Endometrial microvascular endothelial cells (primary cell): ENCODE data around the genes TJP1 and TRPM1.

DNA sequence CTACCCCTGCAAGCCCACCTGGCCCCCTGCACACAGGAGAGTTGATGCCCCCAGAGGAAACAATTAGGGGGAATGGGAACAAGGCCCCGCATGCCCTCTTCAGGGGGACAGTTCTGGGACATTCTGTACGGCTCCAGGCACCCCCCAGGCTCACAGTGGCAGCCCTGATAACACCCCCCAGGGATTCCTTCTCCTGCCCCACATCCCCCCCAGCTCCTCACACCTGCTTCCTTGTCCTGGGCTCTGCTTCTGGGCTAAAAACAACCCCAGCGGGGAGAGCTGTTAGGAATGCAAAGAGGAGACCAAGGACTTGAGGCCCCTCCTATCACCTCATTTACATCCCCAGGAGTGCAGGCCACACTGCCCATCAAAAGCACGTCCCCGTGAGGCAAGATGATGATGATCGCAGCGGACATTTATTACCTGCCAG lies 75.9 kb upstream of the NSMCE3 start:
- RAMPAGE, long total RNA, result no peak

DNA sequence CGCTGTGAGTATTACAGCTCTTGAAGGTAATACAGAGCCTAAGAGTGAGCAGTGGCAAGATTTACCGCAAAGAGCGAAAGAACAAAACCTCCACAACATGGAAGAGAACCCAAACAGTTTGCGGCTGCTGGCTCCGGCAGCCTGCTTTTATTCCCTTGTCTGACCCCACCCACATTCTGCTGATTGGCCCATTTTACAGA lies 80.6 kb downstream of the ENTREP2 start:
- RAMPAGE, long total RNA, result no peak

GRCh38 chr15:29821847-29822746 lies at the start of gene TJP1:
Gene TJP1 (minus strand): TSS chr15:29822468.
- RAMPAGE, long total RNA, result no peak

GRCh38 chr15:29870867-29871289 lies 48.6 kb upstream of the TJP1 start:
- RAMPAGE, long total RNA, result no peak

DNA sequence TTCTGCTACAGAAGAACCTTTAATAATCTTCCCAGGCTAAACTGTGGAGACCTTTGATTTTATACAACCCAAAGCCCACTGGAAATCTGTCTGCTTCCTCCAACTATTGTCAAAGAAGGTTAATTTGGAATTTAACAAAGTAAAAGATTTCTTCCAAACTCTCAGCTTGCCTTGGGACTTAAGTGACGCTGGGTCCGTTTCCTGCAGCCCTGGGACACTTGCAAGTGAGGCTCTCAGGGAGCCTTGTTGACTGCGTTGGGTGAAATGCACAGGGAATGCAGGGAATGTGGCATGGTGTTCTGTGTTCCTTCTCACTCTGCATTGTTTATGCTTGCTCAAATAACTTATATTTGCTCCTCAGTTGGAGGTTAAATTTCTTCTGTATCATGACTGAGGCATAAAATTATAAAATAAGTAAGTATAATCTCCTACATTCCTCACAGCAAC lies 60.8 kb upstream of the TJP1 start:
- RAMPAGE, long total RNA, result no peak

- RAMPAGE, long total RNA, result no peak
Observed at GRCh38 chr15:29925813-29926213, 103.5 kb upstream of the TJP1 start.

DNA sequence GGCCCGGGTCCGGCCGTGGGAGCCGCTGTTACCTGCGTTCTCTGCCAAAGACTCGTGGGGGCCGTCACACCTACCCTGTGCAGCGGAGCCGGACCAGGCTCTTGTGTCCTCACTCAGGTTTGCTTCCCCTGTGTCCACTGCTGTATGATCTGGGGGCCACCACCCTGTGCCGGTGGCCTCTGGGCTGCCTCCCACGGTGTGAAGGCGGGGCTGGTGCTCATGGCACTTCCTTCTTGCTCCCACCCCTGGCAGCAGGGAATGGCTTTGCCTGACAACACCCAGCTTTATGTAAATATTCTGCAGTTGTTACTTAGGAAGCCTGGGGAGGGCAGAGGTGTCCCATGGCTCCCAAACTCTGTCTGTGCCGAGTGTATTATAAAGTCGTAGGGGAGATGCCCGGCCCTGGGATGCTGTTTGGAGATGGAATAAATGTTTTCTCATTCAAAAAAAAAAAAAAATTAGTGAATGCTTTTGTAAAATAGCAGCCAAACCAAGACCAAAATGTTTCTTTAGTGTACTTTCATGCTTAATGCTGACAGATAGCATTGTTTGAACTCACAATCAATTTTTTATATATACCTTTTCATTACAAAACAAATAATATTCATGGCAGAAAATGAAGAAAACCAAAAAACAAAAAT lies 37.0 kb upstream of the GOLGA8J start:
- RAMPAGE, long total RNA, result no peak

DNA sequence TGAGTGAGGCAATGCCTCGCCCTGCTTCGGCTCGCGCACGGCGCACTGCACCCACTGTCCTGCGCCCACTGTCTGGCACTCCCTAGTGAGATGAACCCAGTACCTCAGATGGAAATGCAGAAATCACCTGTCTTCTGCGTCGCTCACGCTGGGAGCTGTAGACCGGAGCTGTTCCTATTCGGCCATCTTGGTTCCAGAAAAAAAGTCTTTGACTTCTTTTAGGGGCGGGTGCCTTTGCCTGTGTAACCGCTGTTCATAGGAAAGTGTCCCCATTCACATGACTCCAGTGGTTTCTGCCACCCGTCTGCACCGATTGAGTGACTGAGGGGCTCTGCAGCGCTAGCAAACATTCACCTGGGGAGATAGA lies 46.2 kb downstream of the CHRFAM7A start:
- RAMPAGE, long total RNA, result no peak

DNA sequence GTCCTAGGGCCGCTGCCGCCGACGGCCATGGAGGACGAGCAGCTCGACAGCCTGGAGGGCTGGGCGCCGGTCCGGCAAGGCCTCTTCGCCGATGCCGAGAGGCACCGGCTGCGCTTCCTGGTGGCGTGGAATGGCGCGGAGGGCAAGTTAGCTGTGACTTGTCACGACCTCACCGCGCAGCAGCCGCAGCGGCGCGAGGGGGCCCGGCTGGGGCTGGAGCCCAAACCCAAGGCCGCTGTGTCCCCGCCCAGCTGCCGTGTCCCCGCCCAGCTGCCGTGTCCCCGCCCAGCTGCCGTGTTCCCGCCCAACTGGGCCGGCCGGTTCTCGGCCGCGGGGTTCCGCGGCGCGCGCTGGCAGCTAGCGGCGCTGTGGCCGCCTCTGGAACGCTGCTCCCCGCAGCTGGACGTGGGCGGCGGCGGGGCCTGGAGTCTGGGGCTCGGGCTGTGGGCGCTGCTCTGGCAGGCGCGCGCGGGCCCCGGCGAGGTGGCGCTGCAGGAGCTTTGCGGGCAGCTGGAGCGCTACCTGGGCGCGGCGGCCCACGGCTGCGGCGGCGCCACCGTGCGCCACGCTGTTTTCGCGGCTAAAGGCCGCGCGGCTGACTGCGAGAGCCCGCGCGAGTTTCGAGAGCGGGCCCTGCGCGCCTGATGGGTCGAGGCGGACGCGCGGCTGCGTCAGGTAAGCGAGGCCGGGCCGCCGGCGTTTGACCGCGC lies 56.8 kb upstream of the GOLGA8R start:
- RAMPAGE, long total RNA, result no peak

GRCh38 chr15:30669774-30670822 lies 66.3 kb downstream of the GOLGA8H start:
- RAMPAGE, long total RNA, result no peak

DNA sequence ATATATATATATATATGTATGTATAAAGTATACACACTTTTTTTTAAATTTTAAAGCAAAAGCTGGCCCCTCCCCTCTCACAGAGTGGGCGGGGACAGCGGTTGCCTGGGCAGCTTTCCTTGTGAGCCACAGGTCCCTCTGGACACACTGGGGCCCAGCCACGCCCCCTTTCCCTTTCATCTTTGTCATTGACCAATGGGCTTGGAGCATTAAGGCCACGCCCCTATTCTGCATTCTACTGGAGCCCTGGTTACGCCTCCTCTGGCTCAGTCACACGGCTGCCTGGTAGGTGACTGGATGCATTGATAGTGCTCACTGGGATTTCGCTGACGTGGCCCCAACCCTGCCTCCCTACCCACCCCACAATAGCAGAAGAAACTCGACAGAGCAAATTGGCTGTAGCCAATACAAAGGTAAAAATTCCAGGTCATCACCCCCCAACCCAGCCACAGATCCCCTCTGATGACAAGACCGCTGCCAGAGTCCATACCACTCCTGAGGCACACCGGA lies 112.5 kb upstream of the FAN1 start:
- RAMPAGE, long total RNA, result no peak

- RAMPAGE, long total RNA, result no peak
Observed at GRCh38 chr15:30960721-30961487, 30.5 kb downstream of the MTMR10 start.

GRCh38 chr15:30991917-30992130 lies 396 bp upstream of the MTMR10 start:
- RAMPAGE, long total RNA, result no peak

- RAMPAGE, long total RNA, result no peak
Observed at GRCh38 chr15:30992372-30992518, 817 bp upstream of the MTMR10 start.

DNA sequence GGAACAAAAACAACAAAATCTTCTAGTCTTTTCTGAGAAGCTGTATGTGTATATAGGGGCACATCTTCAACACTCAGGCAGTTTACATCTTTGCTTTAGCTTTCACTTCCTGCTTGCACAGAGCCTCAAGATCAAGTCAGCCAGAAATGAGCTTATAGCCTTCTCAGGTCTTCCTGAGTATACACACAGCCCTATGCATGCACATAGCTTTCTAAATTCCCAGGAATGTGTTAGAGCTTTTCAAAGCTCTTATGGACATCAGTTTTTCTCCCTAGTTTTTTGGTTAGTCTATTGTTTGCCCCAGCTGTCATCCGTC lies 22.4 kb upstream of the MTMR10 start:
- RAMPAGE, long total RNA, result no peak

DNA sequence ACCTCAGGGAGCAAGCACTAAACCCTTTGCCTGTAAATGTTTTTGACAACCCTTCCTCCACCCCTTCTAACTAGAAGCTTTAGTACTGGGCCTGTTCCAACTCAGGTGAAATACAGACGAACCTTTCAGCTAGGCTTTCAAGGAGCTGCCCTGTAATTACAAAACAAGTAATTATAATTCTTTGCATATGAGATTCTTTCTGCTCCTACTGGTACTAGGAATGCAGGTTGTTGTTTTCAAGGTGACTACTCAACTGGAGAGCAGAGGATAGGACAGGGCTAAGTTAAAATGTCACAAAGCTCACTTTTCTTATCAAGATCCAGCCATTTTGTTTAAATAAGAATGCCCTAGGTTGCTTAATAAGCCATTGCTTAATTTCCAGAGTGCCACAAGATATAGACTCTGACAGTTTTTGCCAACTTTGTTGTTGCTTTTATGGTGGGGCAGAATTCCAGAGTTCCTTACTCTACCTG lies 22.8 kb upstream of the MTMR10 start:
- RAMPAGE, long total RNA, result no peak

DNA sequence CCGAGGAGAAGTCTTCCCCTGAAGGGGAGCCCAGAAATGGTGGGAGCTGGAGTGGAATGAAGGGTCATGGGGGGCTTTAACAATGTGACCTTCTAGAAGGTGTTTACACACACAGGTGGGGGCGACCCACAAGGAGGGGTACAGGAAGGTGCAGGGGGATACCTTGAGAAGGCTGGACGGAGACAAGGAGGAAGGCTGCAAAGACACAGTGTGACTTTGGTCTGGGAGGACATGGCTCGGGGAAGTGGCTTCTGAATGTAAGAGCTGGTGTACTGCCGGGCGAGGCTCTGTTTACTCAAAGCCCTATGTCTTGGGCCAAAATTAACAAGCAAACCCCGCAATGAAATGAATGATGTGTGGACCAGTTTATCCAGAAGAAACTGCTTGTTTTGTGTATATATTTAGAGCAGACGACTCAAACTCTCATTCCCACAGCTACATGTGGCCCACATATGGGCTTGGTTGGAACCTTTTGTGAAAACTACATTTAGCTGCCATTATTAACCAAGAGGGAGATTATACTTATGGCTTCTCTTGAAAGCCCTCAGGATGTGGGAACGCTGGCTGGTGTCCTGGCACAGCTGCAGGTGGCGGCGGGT lies 18.6 kb downstream of the TRPM1 start:
- RAMPAGE, long total RNA, result no peak

DNA sequence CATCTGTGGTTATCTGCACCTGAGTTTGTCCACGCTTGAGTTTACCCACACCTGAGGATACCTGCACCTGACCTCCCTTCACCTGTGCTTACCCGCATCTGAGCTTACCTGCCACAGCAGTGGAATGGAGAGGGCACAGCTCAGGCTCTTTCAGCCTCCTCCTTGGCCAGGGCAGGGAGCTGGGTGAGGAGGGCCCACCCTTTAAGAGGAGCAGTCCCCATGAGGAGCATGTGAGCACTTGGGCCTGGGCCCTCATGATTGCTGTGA lies at the start of gene TRPM1:
Gene TRPM1, minus strand, starts transcription at position 177 of the 267 bp plus-strand sequence.
- RAMPAGE, long total RNA, result no peak

DNA sequence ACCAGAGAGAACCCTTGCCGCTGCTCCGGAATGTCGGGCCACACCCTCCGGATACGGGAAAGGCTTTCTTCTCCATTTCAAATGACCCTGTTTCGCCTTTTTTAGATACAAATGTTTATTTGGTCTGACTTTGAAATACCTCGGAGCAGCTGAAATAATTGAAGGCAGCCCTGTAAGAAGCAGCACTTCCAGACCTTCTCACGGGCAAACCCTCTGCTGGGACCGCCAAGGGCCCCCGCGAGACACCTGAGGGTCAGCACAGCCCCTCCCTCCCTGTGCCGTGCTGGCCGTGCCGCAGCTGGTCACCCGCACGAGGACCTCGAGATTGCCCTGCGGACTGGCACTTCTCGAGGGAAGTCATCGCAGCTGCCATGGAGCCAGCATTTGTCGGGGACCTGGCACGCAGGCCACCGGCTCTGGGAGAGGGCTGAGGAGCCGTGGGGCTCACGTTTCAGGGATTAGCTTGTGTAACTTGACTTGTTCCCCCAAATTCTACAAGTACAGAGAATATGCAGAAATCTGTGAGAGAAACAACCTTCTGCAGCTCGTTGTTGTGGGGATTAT lies 102.7 kb upstream of the KLF13 start:
- RAMPAGE, long total RNA, result no peak

DNA sequence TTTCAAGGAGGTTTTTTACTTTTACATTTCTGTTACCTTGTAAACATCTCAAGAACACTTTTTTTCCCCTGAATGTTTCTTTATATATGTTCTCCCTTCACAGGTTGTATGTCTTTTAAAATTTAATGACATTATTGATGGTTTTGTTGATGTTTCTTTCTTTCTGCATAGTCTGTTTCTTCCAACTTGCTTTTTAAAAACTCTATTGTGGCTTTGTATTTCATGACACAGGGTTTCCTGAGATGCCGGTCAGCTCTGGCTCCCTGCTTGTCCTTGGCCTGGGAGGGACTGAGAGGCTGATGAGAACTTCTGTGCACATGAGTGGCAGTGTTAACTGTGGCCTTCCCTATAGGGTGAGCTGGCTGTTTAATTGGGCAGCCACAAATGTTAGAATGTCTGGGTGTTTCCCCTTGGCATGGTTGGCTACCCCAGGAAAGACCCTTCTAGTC lies 3.2 kb upstream of the KLF13 start:
- RAMPAGE, long total RNA, result no peak